Zone of skin (tissue), 1 donor: ENCODE measurements around a stretch of chr9.

DNA sequence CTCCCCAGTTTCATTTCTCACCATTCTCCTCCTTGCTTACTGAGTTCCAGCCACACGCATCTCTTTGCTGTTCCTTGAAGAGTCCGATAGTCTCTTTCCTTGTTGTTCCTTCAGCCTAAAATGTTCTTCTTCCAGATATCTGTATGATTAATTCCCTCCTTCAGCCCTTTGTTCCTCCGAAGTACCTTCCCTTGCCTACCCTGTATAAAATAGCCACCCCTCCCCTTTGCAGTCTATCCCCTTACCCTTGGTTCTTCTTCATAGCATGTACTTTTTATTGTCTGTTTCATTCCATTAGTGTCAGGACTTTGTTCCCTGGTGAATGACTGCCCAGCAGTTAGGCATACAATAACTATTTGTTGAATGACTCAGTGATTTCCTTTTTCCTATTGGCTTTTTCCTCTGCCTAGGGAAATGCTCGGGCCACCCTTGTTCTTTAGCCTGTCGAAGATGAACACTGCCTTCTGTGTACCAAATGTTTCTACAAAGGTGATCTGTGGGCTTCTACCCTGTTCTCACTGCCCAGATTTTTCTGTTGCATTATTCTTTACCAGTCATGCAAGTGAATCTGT, 30.3 kb downstream of the KDM4C start:
- RRBS = no CpG with 5 or more reads among the region's 5 CpGs

DNA sequence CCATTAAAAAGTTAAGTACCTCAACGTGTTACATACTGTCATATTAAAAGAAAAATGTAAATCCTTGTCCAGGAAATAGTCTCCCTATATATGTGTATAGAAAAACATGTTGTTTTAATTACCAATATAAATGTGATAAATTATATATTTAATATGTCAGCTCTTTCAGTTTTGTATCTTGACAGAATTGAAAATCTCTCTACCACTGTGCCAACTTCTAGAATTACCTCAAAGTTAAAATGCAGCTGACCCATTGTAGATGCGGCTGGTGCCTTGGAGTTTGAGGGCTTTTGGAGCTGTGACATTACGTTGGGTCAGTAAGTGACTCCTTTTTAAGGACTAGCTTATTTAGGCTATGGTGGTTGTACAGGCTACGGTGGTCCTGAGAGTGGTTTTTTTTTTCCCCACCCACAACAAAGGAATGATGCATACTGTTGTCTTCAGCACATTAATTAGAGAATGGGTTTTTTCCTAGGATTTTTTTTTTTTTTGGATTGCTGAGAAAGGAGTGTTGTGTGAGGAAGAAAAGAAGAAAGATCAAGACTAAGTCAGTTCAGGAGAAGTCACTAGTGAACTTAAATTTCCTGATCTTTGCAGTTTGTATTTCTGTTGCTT, 237.0 kb downstream of the KDM4C start:
- RRBS = no CpG with 5 or more reads among the region's 4 CpGs

- RRBS = no CpG with 5 or more reads among the region's 2 CpGs
Measured at GRCh38 chr9:7957648-7958043, 158.1 kb upstream of the DMAC1 start.

GRCh38 chr9:7982846-7983329, 183.3 kb upstream of the DMAC1 start:
- RRBS = no CpG with 5 or more reads among the region's 5 CpGs

GRCh38 chr9:8871019-8871312, 1071.4 kb upstream of the DMAC1 start:
- RRBS = no CpG with 5 or more reads among the region's 3 CpGs

- RRBS = no CpG with 5 or more reads among the region's 9 CpGs
Measured at GRCh38 chr9:9090738-9091022, 1291.1 kb upstream of the DMAC1 start.

- RRBS = no CpG with 5 or more reads among the region's 1 CpG
Measured at GRCh38 chr9:9528083-9528436, 1084.7 kb downstream of the PTPRD start.

- RRBS = no CpG with 5 or more reads among the region's 14 CpGs
Measured at GRCh38 chr9:12333724-12334201, 359.4 kb upstream of the TYRP1 start.

- RRBS = no CpG with 5 or more reads among the region's 12 CpGs
Measured at GRCh38 chr9:13431035-13431603, 151.6 kb upstream of the MPDZ start.

GRCh38 chr9:13787304-13787993, 508.0 kb upstream of the MPDZ start:
- RRBS = no CpG with 5 or more reads among the region's 9 CpGs

DNA sequence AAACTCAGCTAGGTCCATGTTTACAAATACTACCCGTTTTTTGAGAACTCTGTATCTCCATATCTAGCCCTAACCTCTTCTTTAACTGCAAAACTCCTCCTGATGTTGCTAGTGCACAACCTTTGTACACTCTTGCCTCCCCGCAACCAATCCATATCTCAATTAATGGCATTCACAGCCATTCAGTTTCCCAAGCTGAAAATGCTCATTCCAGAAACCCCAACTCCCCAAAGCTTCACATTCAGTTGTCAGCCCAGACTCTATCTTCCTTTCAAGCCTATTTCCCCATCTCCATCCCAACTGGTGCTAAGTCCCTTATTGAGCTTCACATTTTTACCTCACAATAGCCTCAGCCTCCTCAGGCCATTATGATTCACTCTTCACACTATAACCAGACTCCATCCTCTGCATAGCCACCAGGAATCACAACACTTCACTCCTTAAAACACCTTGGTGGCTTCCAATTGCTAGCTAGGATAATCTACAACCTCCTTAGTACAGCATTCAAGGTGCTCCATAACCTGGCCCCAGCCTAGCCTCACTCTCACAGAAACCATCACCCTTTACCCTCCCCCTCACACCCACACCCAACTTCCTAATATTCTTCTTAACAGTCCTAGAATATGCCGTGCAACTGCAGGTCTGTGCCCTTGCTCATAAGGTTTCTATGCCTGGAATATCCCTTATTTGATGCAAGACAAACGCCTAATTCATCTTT, 113.0 kb downstream of the NFIB start:
- RRBS = no CpG with 5 or more reads among the region's 4 CpGs

- RRBS = no CpG with 5 or more reads among the region's 6 CpGs
Measured at GRCh38 chr9:14207333-14208208, 106.4 kb downstream of the NFIB start.

- RRBS = no CpG with 5 or more reads among the region's 2 CpGs
Measured at GRCh38 chr9:14212829-14213240, 101.1 kb downstream of the NFIB start.

GRCh38 chr9:14270671-14271245, 43.2 kb downstream of the NFIB start:
- RRBS = no CpG with 5 or more reads among the region's 5 CpGs

- RRBS = no CpG with 5 or more reads among the region's 3 CpGs
Measured at GRCh38 chr9:14309337-14309904, 4.5 kb downstream of the NFIB start.

DNA sequence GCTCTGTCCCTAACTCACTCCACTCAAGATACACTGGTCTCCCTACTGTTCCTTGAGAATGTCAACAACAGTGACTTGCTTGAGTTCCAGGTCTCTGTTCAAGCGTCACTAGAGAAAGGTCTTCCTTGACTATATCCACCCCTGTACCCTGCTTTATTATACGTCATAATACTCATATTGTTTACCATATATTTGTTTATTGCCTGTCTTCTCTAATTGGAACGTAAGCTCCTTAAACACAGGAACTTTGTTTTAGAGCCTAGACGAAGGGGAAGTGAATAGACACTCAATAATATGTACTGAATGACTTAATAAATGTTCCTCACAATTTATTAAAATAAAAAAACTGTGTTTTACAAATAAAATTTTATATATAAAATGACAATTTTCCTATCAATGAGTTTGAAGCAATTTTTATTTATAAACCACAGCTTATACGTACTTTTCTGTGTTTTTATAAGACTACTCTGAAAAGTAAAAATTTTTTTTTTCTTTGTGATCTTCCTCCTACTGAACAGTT, 44.7 kb downstream of the ZDHHC21 start:
- RRBS = no CpG with 5 or more reads among the region's 5 CpGs

GRCh38 chr9:15298762-15300146, 7.8 kb downstream of the TTC39B start:
- RRBS = no CpG with 5 or more reads among the region's 9 CpGs

DNA sequence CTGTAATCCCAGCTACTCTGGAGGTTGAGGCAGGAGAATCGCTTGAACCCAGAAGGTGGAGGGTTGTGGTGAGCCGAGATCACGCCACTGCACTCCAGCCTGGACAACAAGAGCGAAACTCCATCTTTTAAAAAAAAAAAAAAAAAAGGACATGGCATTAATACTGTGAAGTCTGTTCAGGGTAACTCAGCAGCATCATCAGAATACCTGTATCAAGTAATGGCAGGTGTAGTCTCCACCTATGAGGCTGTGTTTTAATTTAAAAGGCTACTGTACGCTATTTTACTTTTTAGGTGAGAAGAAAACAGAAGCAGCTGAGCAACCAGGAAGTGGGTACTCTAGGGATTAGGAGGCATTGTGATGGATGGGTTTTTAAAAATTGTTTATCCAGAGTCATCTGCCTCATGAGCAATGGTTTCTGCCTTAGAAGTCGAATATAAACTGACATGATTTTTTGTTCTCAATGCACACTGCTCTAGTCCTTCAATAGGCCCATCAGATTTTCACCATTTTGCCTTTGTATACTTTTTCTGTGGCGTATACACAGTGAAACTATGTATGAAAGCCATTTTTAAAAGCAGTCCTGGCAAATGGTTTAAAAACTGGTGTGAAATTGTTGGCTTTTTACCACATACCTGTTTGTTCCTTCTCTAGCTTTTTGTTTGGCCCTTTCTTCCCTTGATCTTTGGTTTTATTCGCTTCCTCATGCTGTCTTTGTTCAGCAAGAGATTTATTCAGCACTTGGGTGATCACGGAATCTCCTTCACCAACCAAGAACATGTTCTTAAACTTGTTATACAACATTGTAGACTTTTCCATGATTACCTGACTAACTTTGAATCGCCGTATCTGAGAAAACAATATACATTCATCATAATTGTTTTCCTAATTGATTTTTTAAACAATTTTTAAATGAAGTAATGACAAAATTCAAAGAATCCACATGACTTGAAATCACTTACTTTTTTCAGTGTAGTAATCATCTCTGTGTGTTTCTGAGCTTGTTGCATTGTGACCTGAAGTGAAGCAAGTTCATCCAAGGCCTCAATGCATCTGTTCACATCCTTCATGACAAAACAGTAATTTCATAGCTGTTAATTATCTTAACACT, 42.4 kb downstream of the PSIP1 start:
- RRBS = no CpG with 5 or more reads among the region's 11 CpGs

GRCh38 chr9:15469759-15470435, 40.9 kb downstream of the PSIP1 start:
- RRBS = no CpG with 5 or more reads among the region's 2 CpGs

DNA sequence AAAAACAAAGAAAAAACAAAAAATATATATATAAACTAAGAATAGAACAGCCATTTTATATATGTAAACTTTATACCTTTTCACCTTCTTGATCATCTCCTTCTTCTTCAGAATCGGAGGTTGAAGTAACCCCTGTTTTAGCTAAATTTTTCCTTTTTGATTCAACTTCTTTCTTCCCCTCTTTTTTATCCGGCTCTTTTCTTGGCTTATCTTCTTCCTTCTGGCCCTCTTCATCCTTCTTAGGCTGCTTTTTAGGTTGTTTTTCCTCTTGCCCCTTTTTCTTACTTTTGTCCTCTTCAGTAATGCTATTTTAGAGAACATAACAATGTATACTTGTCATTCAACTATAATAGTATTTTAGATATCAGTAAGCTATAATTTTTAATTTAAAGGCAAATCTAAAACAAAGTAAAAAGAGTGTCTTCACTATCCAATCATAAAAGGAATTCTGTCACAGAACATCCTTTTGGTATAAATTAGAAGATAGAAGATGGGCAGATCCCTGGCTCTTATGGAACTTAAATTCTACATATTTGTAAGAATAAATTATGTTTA, 36.8 kb downstream of the PSIP1 start:
- RRBS = no CpG with 5 or more reads among the region's 2 CpGs